ENCODE measurements around the genes CREB3L1 and HARBI1.

- PRO-cap: no peak
Measured at GRCh38 chr11:45865917-45866539, 18.8 kb downstream of the CRY2 start.

GRCh38 chr11:45913443-45913884 is 4.2 kb downstream of the PEX16 start:
- PRO-cap: no peak

DNA sequence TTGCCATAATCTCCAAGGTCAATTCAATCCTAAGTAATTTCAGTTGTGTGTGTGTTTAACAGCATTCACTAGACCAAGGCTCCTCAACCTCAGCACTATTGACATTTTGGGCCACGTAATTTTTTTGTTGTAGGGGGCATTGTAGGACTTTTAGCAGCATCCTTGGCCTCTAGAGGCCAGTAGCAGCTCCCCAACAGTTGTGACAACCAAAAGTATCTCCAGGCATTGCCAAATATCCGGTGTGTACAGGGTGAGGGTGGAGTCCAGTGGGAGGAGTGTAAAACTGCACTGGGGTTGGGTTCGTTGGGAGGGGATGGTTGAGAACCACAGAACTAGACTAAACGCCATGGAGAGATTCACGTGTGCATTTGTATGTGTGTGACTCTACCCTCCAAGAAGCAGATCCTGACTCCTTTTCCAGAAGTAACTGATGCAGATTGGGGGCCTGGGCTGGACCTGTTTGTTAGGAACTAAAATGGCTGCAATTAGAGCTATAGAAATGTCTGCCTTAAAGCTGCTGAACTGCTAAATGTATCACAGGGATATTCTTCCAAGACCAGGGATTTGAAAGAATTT is 6.0 kb upstream of the PHF21A start:
- PRO-cap: no peak

DNA sequence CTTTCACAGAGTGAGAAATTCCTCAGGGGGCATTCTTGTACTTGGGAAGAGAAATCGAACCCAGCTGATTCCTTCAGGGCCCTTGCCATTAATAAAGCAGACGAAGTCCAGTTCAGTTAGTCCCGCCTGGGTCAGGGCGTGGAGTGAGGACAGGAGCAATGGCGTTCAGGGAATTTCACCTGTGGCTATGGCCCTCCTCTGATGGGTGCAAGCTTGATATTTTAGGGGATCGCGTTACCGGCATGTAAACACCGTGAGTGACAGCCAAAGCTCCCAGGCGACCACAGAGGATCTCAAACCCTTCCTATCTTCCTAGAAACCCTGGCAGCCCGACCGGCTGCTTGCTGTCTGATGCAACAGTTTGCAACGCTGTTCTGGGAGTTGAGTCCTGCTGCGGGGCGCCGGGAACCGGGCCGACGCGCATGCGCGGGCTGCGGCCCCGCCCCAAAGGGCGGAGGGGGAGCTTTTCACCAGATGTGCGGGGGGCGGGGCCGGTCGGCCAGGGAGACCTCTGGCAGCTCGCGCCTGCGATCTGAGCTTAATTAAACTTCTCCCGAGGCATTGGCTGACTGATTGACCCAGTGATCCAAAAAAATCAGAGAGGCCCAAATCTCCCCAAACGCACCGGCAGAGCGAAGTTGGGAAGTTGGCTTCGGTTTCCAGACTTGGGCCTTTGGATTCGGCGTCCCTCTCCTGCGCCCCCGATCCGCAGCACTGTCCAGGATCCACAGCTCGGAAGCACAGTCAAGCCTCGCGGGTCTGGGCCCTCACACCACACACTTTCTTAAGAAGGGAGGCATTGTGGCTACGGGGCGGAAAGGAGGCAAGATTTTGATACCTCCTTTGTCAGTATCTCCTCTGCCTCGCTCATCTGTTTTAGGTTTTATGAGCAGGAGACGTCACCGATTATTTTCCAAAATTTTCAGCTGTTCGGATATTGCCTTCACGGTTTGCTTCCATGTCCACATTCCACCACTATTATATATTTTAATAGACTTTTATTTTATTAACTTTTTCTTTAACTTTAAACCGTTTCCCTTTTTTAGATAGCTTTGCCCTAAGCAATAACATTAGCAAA is 34.1 kb upstream of the CREB3L1 start:
- PRO-cap: unidirectional peak, plus-strand start at position 477 of the sequence

DNA sequence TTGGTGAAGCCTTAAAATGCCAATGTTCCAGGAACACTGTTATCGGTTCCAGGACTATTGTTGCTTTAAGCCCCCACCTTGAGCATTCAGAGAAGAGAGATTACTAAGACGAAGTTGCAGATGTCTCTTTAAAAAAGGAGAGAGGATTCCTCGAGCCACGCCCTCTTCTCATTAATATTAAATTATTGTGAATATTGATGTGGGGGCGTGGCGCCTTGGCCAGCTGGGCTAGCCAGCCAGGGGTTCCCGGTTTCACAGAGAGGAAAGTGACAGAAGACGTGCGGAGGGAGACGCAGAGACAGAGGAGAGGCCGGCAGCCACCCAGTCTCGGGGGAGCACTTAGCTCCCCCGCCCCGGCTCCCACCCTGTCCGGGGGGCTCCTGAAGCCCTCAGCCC is at the start of gene CREB3L1:
Gene CREB3L1 (plus strand): TSS at position 257 of the 396 bp plus-strand sequence.
- PRO-cap: unidirectional peak, plus-strand start at position 272 of the sequence

DNA sequence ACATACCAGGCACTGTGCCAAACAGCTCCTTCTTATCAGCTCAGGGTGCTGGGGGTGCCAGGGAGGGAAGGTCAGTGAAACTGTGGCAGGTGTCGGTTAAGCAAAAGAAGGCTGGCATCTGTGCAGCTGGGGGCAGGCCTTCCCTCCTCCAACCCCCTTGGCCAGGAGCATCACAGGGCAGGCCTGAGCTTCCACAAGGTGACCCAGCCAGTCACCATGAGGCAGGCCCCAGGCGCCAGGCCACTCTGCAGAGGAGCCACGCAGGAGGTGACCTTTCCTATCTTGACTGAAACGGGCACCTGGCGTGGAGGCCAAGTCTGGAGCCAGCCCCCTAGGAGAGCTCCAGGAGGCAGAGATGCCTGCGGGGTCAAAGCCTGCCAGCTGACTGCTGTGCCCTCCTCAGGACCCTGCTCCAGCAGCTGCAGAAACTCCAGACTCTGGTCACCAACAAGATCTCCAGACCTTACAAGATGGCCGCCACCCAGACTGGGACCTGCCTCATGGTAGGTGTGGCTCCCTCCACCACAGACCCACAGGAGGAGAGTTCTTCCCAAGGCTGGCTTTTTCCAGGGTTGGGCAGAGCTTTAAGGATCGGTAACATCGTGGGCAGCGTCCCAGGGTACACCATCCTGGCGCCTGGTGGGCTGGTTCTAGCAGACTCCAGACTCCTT is 31.2 kb upstream of the DGKZ start:
- PRO-cap: no peak

GRCh38 chr11:46320081-46320539 is 27.2 kb upstream of the DGKZ start:
- PRO-cap: no peak

DNA sequence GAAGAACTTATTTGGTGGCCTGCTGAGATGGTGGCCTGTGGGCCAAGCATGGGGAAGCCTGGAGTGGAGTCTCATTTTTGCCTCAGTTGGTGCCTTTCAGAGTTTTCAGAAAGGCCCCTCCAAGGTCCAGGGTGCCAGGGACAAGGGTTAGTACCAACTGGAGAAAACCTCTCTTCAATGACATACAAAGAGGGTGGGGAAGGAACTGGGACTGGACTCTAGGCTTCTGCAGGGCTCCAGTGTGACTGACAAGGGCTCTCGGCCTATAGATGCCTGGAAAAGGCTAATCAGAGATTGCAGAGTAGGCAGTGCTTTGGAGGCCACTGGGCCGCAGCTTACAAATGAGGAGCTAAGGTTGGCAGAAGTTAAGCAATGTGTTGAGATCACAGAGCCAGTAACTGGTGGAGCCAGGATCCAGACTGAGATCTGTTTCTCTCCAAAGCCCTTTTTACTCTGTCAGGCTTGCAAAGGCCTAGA is 7.5 kb upstream of the DGKZ start:
- PRO-cap: no peak

DNA sequence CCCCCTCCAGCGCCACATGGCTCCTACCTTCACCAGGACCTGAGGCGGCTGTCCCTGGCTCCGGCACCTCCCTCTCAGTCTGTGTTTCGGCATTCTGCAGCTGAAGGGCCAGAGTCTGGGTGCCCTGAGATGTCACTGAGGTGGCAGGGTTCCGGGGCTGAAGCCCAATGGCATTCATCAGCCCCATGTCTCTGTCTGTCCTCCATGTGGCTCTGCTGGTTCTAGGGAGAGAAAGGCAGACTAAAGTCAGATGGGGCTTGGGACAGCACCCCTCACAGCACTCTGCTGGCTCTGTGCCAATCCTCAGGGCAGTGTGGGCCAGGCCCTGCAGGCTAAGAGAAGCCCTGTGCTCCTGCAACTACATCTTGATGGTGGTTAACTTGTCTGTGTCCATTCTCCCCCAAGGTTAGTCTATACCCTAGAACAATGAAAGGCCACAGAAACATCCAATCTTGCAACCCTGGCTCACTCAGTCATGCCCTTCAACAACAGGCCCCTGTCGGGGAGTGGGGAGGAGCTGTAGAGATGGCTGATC is 17.0 kb upstream of the CHRM4 start:
- PRO-cap: no peak

DNA sequence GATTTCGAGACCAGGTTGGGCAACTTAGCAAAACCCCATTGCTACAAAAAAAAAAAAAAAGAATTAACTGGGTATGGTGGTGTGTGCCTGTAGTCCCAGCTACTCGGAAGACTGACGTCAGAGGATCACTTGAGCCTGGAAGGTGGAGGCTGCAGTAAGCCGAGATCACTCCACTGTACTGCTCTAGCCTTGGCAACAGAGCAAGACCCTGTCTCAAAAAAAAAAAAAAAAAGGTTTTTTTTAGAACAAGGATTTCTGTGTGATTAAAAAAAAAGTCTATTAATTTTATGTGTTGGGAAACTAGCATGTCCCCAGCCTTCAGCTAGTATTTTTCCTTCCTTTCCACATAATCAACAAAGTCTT is 5.6 kb upstream of the AMBRA1 start:
- PRO-cap: no peak

- PRO-cap: unidirectional peak, minus-strand start at chr11:46617135
Measured at GRCh38 chr11:46616198-46617433, at the start of gene HARBI1. Gene HARBI1 (minus strand): TSS chr11:46617227.

GRCh38 chr11:46718161-46718827 is 719 bp upstream of the F2 start:
- PRO-cap: no peak

DNA sequence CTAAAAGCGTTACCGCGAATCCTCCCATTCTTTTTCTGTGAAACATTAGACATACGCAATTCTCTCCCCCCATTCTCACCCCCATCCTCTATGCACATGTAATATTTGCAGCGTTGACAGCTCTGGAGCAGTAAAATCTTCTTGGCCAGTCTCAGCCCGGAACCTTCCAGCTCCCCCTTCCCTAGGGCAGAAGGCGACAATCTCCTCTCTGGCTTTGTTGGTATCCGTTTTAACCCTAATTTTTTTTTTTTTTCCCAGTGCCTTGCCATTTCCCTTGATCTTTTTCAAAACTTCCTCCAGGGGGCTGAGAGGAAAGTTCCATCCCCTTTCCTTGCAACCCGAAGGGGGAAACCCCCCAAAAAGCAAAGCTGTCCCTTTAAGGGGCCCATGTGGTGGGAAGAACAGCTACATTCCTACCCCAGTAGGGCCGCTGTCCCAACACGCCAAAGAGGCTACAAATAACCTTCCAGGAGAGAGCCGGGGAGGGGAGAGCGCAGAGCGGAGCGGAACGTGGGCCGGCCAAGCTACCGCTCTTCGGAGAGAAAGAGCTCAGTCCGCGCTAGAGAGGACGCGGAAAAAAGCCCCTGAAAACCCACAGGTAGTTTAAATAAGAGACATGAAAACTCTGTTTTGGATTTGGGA is 1.8 kb downstream of the LRP4 start:
- PRO-cap: unidirectional peak, plus-strand start at position 469 of the sequence

GRCh38 chr11:47072759-47073469 is 103.8 kb downstream of the ARFGAP2 start:
- PRO-cap: no peak

DNA sequence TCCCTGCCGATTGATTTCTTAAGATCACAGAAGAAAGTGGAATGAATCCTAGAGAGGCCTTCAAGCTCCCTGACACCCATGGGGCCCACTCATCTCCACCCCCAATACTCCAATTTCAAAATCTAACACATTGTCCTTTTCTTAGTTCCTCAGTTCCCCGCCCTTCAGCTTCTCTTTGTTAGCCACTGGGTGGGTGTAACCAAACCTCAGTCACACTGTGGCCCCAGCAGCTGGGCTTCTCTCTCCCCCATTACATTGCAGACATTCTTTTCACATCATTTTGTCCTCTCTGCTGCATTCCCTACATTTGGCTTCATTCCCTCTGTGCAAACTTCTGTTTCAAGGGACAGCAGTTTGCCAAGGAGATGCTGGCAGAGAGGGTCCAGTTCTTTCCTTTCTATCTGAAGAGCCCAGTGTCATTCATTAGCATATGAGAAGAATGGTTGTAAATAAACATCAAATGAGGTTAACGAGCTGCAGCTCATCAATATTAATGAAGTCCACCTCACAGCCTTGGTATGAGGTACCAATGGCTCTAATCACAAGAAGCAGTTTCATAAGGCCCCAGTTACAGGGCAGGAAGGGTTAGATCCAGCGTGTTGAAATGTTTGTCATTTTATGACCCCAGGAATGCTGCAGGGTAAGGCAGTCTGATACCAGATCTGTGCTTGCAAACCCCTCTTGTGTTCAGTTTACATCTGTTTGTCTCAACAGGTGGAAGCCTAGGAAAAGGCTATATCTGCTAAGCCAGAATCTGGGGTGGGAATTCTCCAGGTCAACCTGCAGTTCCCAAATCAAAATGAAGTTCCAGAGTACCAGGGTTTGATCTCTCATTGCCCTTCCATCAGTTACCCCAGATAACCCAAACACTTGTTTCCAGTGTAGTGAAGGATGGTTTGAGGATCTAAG is 72.2 kb downstream of the ARFGAP2 start:
- PRO-cap: no peak

DNA sequence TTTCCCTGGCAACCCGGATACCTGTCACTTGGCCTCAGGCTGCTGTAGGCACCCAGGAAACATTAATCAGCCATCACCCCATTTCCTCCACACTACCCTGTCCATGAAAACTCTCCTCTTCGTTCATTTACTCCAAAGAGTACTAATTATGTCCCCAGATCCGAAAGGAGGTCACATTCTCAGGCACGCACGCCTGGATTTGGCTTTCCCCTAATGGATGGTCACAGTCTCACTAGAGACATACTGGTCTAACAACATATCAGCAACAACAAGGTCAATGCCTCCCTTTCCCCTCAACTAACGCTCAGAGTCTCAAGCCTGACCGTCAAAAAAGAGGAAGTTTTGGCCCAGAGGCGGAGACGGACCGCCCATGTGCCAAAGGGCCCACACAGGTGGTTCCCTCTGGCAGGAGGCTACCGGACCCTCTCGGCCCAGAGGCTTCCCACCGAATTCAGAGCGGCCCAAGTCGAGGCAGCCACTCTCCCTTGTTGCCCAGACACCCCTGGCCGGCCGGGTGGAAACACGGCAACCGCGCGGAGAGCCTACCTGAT is 634 bp downstream of the ARFGAP2 start:
- PRO-cap: no peak

GRCh38 chr11:47187996-47188241 is 1.7 kb upstream of the PACSIN3 start:
- PRO-cap: no peak

DNA sequence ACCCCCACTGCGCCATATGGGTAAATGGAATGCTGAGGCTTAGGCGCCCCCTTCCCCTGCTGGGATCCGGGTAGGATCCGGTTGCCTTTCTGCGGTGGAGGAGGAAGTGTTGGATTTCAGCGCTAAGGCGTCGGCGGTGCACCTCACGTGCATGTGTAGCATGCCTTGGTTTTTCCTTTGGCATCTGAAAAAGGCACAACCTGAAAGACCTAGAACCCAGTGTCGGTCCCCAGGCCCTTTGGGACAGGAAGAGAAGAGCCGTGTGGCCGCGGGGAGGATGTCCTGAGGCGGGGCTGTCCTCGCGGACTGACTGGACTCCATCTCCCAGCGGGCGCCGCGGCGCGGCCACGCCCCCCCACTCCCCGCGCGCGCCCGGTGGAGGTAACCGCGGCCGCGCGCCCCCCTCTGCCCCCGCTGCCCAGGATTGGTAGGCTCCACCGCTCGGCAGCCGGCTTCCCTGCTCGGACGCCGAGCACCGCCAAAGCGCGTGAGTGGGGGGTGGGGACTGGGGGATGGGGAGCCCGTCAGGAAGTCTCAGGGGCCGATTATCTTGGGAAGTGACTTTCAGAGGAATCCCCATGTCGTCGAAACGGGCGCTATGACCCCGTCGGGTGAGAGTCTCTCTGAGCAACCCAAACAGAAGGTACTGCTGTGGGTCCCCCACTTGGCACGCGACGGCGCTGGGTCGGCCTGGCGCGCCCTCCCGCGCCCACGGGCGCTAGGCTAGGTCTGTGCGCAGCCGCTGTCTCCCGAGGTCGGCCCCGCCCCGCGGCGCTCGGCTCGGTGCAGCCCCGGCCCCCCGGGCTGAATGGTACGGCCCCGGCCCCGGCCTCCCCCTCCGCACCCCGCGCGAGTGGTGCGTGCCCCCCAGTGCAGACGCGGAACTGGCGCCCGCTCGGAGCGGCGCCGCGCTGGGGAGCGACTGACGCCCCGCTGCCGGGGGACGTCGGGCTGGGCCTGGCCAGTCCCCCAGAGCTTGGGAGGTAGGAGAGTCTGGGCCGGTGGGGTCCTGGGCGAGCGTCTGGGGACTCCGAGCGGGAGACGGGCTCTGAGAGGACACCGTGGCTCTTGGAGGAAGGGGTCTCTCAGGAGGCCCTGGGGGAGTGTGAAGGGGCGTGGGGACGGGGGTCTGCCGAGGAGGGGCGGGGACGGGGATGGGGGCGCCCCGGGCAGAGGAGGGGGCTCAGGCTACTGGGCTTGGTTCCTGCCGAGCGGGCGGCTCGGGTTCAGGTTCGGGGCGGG is 11.9 kb downstream of the NR1H3 start:
- PRO-cap: bidirectional peak, plus-strand start at position 873 of the sequence, minus-strand start at position 683 of the sequence

GRCh38 chr11:47341567-47342163 is 10.8 kb downstream of the MYBPC3 start:
- PRO-cap: no peak

- PRO-cap: unidirectional peak, minus-strand start at chr11:47400215
Measured at GRCh38 chr11:47399788-47400759, 8.3 kb upstream of the SLC39A13 start.